Ileum (tissue), 1 donor: ENCODE data around the genes ANXA9 and SNX27.

DNA sequence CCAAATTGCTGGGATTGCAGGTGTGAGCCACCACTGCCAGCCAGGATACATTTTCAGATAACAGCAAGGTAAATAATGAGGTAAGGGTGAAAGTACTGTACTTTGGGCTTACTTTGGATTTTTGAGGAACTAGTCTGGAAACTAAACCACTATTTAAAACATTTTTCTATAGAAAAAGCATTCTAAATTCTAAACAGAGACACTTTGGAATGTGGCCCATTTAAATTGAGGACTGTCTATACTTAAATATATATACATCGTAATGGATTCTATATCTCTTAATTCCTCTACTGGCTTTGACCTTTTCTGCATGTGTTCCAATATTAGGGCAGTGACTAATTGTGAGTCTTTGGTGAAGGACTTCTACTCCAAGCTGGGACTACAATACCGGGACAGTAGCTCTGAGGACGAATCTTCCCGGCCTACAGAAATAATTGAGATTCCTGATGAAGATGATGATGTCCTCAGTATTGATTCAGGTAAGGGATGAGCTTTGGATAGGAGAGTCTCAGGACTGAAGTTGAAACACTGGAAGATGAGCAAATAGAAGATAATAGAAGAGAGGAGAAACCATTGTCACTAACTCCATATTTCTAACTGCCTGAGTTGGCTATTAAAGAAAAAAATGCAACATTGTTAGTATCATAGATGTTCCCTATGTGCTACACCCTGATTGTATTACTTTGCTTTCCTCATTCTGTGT lies 3.6 kb downstream of the SETDB1 start:
- PRO-cap: no peak

- PRO-cap: no peak
Measured at GRCh38 chr1:150981633-150982610, at the start of gene ANXA9. Gene ANXA9 (plus strand): TSS chr1:150982292.

DNA sequence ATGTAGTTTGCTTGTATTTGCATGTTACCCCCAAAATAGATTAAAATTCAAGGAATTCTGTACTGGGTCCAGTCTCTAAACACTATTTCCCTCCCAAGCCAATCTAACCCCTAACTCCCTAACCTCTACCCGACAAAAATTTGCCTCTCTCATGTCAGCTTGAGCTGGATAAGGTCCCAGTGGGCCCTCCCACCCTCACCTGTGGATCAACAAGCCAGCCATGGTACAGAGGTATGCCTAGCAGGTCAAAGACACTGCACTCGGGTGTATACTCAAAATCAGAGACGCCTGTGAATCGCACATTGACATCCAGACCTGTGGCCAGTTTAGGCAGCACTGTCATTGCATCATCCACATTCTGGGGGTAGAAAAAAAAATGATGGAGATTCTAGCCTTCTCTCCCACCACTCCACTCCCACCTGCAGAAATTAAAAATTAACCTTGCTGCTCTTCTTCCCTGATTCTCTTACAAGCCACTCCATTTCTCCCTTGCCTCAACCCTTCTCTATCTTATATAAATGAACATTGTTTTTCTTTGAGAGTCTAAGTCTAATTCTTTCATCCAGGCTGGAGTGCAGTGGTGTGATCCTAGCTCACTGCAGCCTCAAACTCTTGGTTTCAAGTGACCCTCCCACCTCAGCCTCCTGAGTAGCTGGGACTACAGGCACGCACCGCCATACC lies 6.3 kb downstream of the MINDY1 start:
- PRO-cap: no peak

- PRO-cap: unidirectional peak, minus-strand start at chr1:151165655
Measured at GRCh38 chr1:151165044-151165768, 496 bp downstream of the LYSMD1 start.

- PRO-cap: no peak
Measured at GRCh38 chr1:151344231-151344637, 2.8 kb downstream of the RFX5 start.

DNA sequence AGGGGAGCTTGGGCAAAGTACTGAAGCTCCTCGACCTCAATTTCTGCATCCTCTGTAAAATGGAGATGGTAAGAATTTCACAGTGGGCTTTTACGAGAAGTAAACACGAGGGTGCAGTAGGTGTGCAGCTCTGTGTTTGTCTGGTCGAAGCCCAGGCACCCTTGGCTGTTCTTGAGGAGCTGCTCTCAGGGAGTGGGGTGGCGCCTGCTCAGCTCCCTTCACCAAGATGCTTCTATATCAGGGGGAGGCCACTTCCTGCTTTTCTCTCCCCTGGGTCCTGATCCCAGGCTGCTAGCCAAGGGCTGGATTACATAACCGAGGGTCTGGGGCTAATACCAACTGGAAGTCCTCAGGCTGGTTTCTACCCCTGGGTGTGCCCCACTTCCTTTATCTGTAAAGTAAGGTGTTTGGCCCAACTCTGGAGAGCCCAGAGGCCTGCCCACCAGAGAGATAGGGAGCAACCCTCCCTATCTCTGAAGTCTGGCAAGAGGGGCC lies 2.4 kb downstream of the SELENBP1 start:
- PRO-cap: no peak

GRCh38 chr1:151419863-151420086 lies 20.4 kb downstream of the PSMB4 start:
- PRO-cap: no peak

DNA sequence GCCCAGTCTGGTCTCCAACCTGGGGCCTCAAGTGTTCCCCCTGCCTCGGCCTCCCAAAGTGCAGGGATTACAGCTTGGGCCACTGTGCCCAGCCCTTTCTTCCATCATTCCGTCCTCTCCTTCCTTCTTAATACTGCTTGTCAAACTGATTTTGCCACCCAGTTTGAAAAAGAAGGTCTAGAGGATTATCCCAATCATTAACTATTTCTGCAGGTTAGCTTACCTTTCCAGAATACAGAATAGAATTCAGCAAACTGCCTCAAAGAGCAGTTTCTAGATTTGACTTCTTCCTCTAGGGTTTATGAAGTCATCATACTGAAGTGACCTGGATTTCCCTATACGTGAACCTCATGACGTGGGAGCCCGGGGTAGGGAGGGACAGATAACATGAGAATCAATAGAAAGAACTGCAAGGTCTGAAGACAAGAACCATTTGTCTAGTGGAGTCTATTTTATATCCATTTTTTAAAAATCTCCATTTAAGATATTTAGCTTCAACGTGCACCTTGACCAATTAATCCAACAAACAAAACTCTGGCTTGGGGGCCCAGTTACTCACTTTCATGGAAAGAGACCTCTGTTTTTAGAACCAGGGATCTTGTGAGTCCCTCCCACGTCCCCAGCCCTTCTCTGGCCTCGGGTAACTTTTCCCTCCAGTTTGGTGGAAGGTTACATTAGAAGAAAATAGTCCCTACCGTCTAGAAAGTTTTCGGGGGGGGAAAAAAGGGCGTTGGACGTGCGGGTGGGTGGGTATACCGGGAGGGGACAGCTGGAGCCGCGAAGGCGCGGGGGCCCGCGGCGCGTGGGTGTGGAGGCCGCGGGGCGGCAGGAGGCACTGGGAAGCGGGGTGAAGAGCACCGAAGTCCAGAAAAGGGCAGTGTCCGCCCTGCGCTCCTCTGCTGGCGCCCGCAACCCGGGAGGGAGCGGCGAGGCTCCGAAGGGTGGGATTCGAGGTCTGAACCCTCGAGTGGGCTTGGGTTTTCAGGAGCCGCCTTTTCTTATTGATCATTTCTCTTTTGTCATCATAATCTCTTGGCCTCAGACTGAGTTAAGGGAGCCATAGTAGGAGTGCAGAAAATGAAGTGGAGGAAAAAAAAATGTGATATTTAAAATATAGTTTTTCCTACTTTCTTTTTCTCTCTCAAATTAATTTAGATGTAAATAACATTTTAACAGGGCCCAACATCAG lies 13.8 kb upstream of the POGZ start:
- PRO-cap: bidirectional peak, plus-strand start at position 780 of the sequence, minus-strand start at position 632 of the sequence

DNA sequence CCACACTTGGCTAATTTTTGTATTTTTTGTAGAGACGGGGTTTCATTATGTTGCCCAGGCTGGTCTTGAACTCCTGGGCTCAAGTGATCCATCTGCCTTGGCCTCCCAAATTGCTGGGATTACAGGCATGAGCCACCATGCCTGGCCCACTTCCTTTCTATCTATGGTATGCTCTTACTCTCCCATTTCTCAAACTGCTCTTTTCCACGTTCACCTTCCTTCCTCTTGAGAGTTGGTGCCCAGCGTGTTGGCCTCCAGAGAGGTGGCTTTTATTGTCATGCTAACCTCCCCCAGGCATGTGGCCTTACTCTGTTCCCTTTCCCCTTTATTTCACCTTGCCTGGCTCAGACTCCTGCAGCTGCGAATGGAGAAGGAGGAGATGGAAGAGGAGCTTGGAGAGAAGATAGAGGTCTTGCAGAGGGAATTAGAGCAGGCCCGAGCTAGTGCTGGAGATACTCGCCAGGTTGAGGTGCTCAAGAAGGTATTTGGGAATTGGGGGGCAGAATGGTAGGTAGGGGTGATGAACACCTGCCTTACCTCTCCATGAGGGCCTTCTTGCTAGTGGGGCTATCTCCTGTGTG lies 13.4 kb upstream of the TUFT1 start:
- PRO-cap: no peak

DNA sequence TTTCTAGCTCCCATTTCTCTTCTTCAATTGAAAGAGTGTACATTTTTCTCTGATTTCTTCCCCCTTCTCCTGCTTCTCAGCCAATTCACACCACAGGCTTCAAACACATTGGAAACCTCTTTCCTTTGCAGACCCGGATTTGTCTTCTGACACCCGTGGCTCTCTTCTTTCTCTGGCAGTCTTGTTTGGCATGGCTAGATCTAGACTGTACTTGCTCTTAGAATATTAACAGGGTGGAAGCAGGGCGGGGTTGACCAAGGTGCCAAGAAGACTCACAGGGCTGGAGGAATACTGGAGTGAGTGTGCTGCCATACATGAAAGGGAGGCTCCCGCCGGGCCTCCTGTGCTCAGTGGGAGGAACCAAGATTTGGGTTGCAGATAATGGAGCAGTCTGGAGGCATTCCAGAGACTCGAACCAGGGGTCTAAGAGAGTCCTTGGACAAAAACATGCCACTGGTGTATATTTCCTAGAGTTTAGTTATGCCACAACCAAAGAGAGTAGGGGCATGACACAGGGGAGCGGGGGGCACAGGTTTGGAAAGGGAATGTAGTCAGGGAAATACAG lies 27.6 kb upstream of the SNX27 start:
- PRO-cap: no peak

- PRO-cap: unidirectional peak, plus-strand start at chr1:151612050
Measured at GRCh38 chr1:151611671-151612663, at the start of gene SNX27. Gene SNX27 (plus strand): TSS chr1:151612050.

GRCh38 chr1:151717909-151718656 lies 1.5 kb upstream of the CELF3 start:
- PRO-cap: no peak

DNA sequence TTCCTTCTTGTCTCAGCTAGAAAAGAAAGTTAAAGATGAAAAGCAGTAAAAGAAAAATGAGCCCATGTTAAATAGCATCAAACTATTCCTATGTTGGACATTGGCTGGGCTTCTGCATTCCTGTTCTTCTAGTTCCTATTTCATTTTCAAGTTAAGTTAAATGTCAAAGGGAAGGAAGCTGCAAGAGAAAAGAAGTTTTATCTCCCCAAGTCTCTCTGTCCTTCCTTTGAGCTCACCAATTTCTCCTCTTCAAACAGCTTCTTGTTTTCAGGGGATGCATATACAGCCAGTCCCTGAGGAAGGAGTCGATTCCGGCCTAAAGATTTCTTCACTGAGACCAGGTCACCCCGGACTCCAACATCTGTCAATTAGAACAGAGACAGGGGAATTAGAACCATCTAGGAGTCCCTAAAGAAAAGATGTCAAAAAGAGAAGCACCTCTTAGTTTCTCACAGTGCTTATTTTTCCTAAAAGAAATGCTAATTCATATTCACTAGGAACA lies 1.1 kb downstream of the MRPL9 start:
- PRO-cap: no peak

GRCh38 chr1:151827469-151828003 lies 4.1 kb downstream of the RORC start:
- PRO-cap: no peak

DNA sequence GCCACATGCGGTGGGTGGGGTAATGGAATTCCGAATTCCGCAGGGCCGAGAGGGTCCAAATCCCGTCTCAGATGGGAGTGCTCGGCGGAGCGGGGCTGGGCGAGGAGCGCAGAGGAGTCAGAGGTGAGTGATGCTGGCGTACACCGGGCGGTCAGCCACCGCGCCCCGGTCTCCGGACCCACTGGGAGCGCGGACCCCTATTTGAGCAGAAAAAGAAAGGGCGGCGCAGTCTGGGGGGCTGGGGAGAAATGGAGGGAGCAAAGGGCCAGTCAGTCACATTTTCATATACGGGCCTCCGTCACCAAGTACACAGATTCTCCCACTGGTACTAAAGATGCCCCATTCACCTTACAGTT lies 659 bp downstream of the C2CD4D start:
- PRO-cap: no peak

DNA sequence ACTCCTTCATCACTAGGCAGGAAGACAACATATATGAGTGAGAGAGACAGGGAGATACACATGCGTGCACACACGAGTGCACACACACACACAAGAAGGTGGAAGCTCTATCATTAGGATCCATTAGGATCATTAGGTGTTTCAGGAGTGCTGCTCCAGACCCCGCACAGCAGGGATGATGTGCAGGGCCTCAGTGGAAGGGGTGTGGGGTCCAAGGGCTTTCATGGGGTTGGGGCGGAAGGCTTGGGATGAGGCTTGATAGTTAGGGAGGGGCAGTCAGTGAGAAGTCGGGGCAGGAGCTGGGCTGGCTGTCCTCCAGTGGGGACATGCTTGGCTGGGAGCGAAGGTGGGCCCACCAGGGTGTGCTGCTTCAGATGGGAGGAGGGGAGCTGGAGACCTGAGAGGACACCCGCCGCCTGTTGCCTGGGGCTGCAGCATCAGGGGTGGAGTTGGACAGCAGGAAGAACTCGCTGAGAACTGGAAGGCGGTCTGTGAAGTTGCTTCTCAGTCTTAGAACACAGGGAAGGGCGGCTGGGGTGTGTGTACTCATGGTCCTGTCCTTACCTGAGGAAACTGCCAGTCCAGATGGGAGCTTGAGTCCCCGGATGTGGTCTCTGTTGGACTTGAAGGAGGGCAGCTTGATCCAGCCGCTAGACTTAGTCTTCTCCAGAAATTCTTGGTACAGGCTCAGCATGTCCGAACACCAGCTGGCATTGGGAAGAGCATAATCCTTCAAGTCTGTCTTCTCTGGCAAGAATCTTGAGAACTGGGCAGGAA lies 1.6 kb downstream of the THEM5 start:
- PRO-cap: no peak

- PRO-cap: no peak
Measured at GRCh38 chr1:151945532-151946194, 36.4 kb upstream of the THEM4 start.

DNA sequence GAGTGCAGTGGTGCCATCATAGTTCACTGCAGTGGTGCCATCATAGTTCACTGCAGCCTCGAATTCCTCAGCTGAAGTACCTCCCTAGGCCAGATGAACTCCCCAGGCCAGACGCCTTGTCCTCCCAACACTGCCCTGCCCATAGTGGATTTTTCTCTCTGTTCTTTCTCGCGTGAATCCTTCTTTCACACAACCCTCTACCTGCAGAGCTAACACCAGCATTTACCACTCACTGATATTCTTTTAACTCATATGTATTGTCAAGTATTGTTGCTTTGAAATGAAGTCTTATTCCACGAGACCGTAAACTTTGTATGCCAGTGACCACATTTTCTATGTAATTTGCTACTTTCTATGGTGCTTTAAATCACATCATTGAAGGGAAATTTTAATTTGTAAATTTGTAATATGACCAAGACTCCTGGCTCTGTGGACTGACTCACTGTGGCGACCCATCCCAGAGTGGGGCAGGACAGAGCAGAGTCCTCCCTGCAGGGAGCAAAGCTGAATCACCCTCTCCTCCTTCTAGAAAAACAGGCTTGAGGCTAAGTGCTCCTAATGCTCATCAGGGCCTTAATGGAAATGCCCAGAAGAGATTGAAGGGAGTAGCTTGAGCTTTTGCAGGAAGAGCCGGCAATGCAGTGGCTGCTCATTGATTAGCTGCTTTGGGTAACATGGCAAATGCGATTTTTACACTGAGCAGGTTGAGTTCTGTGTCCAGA lies 17.0 kb downstream of the S100A10 start:
- PRO-cap: no peak

GRCh38 chr1:151990830-151991423 lies 2.7 kb downstream of the S100A10 start:
- PRO-cap: no peak

DNA sequence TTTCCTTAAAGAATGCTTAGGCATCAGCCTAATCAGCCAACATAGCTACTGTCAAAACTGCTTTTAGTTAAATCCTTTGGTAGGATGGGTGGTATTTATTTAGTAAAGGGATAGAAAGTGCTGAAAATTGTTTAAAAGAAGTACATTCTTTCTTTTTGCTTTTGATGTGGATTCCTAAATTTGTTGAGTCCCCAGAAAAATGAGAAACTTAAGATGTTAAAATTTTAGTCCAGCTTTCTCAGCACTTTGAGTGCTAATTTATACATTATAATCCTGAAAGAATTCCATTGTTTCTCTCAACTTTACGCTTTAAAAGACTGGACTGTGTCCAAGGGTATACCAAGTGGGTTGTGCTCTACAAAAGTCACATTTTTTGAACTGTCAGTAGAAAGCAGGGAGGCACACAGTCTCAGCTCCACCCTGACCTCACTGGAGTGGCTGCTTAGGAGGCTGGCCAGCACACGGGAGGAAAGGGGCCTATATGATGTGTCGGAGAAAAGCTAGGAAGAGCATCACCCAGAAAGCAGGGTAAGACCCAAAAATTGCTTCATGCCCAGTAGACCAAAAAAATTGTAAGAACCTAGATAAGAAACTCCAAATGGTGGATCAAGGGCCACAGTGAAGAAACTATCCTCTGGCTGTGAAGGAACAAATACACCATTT lies 2.1 kb downstream of the S100A10 start:
- PRO-cap: no peak